ENCODE measurements around a stretch of chr20.

DNA sequence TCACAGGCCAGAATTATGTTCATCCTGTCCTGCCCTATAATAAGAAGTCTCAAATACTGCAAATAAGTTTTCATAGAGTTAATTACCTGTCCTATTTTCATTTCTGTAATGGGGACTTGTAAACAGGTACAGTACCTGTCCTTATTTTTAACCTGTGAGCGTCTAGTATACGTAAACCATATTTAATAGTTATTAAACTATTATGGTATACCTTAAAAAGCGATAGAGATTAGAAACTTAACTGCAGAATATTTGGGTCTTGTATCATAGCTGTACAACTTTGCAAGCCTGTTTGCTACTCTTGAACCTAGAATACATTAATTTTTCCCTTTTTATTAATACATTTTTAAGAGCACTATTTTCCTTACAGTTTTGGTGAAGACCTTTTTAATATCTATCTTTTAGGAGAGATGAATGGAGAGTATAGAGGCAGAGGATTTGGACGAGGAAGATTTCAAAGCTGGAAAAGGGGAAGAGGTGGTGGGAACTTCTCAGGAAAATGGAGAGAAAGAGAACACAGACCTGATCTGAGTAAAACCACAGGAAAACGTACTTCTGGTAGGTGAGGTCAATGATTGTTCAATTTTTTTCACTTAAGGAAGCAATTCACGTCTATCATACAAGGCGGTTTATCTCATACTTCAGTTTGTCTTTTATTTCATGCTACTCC is 1.3 kb downstream of the MCM8 start:
- RRBS, result no CpG with 5 or more reads among the region's 7 CpGs

DNA sequence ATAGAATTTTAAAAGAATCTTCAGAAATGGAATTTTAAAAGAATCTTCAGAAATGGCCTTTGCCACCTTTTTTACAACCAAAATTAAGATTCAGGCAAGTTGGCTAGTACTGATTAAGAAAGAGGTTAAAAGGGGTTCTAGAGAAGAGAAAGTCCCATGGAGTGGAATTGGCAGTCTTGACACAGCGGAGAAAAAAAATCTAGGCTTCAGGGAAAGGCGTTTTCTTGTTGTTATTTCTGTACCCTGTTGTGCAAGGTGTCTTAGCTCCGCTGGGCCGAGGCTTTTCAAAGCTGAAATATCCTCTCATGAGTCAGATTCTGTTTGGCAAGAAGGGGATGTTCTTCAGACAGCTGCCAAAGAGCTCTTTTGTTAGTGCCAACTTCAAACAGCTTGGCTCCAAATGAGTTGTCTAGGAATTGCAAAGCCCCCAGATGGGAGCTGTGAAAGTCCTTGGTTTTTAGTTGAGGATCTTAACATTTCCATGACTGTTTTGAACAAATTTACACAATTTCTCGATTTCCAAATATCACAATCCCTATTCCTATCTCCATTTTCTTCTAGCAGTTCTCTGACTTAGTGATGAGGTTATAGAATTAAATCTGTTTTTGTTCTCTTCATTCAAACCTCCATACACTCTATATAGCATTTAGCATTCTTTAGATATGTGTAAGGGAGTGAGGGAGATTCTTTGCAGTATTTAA is 2.3 kb downstream of the CRLS1 start:
- RRBS, result no CpG with 5 or more reads among the region's 5 CpGs

DNA sequence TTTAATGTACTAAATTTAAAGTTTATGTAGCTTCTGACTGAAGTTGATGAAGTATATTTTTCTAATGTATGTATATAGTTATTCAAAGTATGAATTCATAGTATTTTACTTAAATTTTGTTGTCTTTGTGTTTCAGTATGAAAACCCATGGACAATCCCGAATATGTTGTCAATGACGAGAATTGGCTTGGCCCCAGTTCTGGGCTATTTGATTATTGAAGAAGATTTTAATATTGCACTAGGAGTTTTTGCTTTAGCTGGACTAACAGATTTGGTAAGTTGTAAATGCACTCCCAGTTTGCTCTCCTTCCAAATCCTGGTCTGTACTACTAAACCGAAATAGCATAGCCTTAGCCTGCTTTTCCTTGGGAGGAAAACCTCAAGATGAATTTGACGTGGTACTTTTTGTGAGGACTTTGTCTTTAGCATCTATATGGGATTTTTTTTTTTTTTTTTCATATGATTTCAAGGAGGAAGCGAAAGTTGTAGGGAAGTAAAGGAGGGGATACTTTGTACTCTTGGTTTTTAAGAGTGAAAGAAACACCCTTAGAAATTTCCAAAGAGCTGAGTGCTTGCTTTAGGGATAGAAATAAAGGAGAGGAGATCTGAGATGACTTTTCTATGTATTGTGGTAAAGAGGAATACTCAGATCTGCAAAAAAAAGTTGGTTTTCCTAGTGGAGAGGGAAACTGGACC is 3.9 kb downstream of the CRLS1 start:
- RRBS, result no CpG with 5 or more reads among the region's 5 CpGs

GRCh38 chr20:6027826-6029080 is 22.3 kb downstream of the CRLS1 start:
- RRBS, result no CpG with 5 or more reads among the region's 5 CpGs

DNA sequence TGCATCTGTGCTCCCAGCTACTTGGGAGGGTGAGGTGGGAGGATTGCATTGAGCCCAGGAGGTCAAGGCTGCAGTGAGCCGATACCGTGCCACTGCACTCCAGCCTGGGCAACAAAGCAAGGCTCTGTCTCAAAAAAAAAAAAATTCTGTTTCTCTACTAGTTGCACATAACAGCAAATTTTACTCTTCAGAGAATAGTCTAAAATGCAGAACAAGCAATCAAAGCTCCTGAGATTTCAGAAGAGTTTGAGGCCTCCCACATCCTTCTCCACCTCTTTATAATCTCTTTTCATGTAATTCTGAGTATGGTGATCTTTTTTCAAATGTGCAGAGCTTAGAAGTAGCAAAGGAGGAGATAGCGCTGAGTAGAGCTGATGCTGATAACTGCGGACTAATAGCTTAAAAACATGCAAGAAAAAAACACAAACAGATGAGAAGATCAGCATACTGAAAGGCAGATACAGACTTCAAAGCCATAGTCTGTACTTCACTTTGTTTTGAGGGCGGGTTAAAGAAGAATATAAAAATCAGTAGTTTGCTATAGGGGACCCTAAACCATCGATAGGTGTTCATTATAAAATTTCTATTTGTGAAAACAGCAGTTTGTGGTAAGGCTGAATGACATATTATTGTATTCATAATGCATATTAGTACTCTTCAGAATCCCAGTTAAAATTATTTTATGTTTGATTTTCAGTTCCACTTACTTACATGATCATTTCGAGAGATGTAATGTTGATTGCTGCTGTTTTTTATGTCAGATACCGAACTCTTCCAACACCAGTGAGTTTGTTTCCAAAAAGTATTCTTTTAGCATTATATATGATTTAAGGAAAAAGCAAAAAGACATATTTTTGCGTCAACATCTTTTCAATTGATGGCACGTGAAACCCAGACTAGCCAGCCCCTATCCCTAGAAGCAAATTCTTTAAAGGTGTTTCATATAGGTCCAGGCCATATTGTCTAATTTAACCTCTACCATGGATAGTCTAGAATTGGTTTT is 23.0 kb downstream of the LRRN4 start:
- RRBS, result no CpG with 5 or more reads among the region's 10 CpGs

GRCh38 chr20:6107401-6107905 is 15.4 kb downstream of the FERMT1 start:
- RRBS, result no CpG with 5 or more reads among the region's 4 CpGs

- RRBS, result no CpG with 5 or more reads among the region's 1 CpG
Measured at GRCh38 chr20:7699464-7699689, 240.9 kb downstream of the HAO1 start.

DNA sequence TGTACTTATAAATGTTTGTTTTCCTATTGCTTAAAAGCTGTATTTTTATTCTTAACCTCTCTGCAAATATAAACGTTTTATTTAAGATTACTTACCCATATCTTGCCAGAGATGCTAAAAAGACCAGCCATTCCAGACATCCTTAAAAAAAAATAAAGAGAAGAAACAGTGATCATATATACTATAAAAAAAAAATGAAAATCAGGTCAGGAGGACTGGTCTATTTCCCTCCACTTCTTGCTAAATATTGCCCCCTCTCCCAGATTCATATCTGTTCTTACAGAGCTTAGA is 23.7 kb downstream of the TMX4 start:
- RRBS, result no CpG with 5 or more reads among the region's 1 CpG

GRCh38 chr20:8600986-8601215 is 468.0 kb upstream of the PLCB4 start:
- RRBS, result no CpG with 5 or more reads among the region's 8 CpGs

- RRBS, result no CpG with 5 or more reads among the region's 5 CpGs
Measured at GRCh38 chr20:8774414-8775096, 294.3 kb upstream of the PLCB4 start.

DNA sequence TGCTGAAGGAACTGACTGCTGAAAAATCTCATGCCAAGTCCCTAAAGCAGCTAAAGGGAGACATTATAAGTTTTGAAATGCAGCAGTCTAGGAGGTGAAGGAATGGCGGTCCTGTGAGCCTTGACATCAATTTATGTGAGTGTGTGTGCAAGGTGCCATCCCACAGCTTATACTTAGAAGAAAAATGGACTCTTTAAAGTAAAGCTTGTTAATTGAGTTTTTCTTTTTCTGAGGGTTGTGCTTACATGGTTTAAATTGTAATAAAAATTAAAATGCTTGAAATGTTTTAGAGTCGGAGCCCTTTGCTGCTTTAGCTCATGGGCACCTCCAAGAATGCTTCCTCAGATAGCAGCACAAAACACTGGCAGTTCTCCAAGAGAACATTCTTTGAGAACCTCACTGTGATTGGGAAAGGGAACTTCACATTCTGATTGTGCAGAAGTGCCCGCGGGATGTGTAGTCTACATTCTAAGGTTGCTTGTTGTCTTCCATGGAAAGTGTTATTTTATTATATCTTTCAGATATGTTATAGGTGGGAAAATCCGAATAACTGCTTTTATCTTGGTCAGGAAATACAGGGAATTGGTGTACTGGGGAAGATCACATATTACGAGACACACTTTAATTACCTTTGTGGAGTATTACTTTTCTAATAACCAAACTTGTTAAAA is 44.2 kb downstream of the PLCB4 start:
- RRBS, result no CpG with 5 or more reads among the region's 6 CpGs

DNA sequence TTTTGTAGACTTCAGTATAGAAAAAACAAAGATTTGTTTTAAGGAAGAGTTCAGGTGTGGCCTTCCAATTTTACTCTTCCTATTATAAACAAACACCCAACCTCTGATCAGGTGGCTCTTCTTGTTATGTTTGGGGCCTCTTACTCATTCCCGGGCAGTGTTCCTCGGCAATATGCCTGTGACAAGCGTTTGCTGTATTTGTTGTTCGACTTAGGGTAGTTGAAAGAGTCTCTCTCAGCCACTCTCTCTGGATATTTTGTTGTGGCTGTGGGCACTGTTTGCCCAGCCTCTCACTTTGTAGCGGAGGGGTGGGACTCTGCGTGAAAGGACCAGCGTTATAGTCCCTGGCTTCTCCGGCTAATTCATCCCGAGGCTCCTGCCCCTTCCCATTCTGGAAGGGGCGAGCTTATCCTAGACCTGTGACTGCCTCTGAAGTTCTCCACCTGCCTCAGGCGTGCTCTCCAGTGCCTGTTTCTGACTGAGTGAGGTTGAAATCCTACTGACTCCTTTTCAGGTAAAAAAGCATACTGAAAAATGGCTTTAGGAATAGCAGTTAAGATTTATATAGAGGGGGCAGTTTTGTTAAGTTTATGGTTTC is 97.4 kb downstream of the PLCB4 start:
- RRBS, result no CpG with 5 or more reads among the region's 11 CpGs

DNA sequence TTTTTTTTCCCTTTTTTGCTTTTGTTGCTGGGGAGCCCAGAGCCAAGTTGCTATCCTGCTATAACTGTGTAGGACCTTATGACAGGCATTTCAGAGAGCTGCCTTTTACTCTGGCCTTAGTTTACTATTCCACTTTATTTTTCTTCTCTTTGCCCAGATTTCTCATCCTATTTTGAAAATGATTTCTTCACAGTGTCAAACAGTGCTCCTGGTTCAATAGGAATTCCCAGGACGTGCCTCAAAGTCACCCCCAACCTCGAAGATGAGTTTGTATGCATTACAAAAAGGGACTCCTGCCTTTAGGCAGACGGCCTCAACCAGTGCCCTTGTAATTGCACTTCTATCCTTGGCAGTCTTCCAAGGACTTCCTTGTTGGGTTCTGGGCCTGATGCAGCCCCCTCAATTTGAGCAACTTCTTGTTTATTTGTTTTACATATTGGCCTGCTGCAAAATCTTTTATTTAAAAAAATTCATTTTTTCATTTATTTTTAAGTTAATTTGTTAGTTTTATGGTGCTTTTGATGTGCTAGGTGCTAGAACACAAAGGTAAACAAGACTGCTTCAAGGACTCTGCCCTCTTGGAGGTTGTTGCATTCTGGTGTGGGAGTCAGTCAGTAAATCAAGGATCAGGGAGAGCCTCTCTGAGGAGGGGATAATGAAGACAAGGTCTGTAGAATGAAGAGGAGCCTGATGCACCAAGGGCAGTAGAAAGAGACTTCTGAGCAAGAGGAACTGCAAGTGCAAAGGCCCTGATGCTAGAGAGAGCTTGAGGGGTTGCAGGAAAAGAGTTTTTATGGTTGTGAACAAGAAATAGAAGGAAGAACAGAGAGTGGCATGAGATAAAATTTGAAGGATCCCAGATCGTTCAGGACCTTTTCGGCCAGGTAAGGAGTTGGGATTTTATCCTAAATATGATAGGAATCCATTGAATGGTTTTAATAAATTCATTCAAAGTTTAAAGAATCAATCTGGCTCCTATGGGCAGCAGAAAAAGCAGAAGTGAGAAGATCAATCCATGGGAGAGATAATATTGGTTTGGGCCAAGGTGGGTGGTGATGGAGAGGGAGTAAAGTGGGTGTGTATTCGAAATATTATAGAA is 181.4 kb upstream of the LAMP5 start:
- RRBS, result no CpG with 5 or more reads among the region's 6 CpGs

- RRBS, result no CpG with 5 or more reads among the region's 8 CpGs
Measured at GRCh38 chr20:10352226-10352866, 81.7 kb downstream of the MKKS start.

- RRBS, result no CpG with 5 or more reads among the region's 21 CpGs
Measured at GRCh38 chr20:10613713-10614259, 60.0 kb downstream of the JAG1 start.

DNA sequence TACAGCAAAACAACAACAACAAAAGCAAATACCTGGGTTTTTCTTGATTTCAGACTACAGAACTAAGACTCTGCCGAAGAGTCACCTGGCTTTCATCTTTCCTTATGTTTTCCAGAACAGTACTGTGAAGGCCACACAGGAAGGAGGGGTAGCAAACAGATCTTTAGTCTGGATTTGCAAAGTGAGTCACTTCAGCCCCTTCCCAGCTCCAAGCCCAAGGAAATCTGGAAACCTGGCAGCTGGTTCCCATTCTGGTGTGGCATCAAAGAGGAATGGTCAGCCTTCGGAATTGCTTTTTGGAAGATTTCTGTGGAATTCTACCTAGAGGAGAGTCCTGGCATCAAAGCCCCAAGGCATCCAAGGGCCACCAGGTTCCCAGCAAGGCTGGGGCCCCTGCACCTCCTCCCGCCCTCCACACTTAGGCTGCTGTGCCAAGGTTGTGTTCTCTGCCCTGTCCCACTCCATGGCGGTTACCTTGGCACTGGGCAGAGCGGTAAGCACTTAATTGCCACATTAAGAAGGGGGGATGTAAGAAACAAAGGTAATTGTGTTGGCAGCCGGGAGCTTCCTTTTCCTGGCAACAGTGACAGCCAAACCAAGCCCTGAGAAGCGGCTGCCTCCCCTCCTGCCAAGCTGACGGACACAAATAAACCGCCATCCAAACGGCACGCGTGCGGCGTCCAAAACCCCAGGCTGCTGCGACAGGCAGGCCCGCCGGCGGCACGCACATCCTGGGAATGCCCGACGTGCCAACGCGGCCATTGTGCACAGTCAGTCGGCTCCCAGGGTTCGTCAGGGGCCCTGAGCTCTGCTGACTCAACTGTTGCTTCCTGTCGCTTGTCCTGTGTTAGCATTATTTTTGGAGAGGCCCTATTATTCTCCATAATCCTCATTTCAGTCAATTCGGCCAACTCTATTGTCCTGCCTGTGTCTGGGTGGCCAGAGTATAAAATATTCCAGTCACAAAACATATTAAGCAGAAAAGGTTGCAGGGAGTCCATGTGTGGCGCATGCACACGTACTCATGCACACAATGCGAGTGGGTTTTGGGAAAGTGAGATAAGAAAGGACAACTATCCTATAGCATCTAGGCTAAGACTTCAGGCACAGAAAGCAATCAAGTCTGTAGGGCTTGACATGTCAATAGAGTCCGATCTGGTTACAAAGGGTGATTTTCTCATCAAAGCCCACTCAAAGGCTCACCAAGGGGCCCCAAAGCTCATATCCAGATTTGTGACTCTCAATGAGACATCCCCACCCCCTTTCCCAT is 6.8 kb downstream of the JAG1 start:
- RRBS, result no CpG with 5 or more reads among the region's 31 CpGs

GRCh38 chr20:10711195-10711754 is 37.5 kb upstream of the JAG1 start:
- RRBS, result no CpG with 5 or more reads among the region's 6 CpGs

DNA sequence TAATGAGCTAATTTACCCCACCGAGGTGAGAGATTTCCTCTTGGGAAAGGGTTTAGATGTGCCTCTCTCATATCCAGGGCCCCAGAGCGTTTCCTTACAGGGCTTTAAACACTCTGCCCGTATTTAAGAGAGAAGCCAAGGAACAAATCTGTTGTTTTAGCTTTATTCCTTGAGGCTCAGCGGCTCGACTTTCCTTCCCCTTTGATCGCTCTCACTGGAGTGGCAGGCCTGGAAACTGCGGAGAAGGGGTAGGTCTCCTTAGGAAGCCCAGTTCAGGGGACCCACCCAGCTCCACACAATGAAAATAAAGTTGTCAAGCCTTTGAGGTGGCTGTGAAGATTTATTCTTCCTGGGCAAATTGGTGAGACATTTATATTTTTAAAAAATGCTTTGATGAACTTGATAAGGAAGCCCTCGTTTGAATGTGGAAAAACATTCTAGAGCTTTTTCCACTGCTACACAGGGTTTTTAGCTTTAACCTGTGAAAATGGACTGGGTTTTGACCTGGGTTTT is 132.0 kb upstream of the JAG1 start:
- RRBS, result no CpG with 5 or more reads among the region's 8 CpGs

DNA sequence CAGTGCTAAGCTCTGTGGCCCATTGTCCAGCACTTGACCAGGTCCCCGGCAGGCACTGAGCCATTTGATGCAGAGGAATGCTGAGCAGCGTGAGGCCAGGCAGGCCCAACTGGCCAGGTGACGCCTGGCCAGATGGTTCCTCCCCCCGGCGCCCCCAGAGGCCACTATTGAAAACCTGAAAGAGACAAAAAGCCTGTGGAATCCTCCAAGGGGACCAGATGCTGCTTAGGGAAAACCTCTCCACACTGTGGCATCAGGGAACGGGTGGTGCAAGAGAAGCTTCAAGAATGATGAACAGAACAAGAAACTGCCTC is 597.6 kb upstream of the JAG1 start:
- RRBS, result 64% methylated on average over 3 of the region's 6 CpGs